Fibroblast of villous mesenchyme (primary cell): ENCODE data around the gene MYO1E.

DNA sequence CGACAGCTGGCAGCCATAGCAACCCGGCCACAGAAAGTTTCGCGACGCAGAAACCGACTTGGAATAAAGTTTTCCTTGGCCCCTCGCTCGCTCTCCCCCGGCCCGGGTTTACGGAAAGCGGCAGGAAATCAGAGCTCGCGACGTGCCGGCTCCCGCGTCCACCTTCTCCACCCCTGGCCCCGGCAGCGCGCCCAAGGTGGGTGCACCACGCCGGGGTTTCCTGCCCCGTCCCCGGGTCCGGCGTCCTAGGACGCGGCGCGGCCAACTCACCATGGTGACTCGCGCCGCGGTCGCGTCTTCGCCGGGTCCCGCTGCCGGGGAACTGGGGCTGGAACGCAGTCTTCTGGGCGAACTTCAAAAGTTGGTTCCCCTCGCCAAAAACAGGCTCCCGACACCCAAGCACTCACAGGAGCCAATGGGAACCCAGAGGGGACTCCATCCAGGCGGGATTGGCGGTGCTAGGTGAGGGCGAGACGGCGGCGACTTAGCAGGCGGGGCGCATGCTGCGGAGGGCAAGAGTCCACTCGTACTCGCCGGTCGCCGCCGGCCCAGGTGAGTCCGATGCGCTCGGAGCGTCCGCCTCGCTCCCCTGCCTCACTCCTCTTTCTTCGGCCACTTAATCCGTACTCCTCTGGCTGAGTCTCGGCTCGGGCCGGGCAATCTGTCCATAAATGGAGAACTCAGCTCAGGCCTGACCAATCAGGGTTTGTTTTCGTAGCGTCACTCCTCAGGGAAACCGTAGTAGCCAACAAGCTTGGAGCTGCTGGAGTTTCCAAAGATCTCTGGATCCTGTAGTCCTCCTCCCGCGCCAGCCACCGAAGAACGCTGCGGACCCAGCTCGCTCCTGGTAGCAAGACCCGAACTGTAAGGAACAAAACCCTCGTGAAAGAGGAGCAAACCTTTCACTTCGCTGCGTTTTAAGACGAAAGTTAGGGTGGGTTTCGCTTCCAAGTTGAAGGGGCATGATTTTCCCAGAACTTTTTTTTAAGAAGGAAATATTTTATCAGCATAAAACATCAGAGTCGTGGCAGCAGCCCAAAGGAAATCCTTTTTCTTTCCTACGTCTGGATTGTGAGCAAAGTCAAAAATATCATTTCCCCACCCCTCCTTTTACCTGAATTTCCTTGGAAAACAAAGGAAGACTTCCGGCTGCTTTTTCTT lies at the start of gene MYO1E:
Gene MYO1E (minus strand): TSS at position 644 of the 1,161 bp plus-strand sequence.
- CAGE, long polyA plus RNA = no peak

DNA sequence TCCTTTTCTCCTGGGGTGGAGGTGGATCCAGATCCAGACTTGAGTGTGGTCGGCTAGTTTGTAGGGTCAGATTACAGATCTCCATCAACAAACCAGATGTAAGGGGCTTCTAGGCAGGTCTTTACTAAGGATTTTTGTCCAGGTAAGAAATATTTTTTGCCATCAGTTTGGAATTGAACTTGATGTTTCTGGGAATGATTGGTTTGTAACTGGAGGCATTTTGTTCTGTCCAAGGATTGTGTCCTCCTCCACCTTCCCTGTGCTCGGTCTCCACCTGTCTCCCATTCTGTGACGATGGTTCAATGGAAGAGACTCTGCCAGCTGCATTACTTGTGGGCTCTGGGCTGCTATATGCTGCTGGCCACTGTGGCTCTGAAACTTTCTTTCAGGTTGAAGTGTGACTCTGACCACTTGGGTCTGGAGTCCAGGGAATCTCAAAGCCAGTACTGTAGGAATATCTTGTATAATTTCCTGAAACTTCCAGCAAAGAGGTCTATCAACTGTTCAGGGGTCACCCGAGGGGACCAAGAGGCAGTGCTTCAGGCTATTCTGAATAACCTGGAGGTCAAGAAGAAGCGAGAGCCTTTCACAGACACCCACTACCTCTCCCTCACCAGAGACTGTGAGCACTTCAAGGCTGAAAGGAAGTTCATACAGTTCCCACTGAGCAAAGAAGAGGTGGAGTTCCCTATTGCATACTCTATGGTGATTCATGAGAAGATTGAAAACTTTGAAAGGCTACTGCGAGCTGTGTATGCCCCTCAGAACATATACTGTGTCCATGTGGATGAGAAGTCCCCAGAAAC lies 6.6 kb downstream of the GCNT3 start:
- CAGE, long polyA plus RNA = no peak

- CAGE, long polyA plus RNA = no peak
These were observed 554 bp downstream of the BNIP2 start for GRCh38 chr15:59688320-59689212.

- CAGE, long polyA plus RNA = no peak
These were observed 769 bp upstream of the BNIP2 start for GRCh38 chr15:59689713-59690465.

GRCh38 chr15:60000500-60000988 lies 3.6 kb upstream of the FOXB1 start:
- CAGE, long polyA plus RNA = no peak

- CAGE, long polyA plus RNA = no peak
These were observed 49.1 kb downstream of the ANXA2 start for GRCh38 chr15:60348725-60349133.

- CAGE, long polyA plus RNA = no peak
These were observed 25.1 kb downstream of the ANXA2 start for GRCh38 chr15:60372615-60373105.

DNA sequence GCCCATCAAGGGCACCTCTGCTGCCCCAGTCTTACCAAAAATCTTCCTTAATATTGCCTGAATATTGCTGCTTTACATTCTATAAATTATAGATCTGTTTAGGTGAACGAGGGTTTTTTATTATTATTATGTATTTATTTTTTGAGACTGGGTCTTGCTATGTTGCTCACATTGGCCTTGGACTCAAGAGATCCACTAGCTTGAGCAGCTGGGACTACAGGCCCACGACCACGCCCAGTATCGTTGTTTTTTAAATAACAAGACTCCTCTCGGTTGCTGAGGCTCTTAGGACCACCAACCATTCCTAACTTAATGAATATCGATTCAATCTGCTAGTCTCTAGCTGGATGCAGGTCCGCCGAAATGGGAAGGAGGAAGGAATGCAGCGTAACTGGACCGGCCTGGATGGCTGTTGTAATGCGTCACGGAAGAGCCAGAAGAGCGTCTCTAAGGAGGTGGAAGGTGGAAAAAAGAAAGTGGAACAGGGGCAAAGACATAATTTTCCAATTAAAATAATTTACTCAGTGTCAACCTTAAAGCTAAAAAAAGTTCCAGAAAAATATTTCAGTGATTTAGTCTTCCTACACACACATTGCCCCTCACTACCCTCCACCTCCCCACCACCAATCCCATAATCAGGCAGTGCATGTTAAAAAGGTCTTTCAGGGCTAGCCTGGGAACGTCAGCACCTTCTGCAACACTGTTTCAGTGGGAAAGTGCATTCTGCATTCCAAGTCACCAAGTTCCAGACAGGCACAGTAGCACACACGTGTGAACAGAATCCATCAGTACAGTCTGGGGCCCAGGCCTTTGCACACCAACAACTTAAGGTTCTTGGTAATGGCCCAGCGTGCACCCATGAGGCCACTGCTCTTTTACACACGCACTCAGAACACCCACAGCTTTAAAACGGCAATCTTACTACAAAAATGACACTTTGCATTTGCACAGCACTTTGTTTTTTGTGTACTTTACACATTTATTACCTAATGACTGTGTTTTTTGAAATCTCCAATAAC lies 1.5 kb downstream of the ANXA2 start:
- CAGE, long polyA plus RNA = no peak

GRCh38 chr15:60569693-60570233 lies 90.8 kb upstream of the ICE2 start:
- CAGE, long polyA plus RNA = no peak

DNA sequence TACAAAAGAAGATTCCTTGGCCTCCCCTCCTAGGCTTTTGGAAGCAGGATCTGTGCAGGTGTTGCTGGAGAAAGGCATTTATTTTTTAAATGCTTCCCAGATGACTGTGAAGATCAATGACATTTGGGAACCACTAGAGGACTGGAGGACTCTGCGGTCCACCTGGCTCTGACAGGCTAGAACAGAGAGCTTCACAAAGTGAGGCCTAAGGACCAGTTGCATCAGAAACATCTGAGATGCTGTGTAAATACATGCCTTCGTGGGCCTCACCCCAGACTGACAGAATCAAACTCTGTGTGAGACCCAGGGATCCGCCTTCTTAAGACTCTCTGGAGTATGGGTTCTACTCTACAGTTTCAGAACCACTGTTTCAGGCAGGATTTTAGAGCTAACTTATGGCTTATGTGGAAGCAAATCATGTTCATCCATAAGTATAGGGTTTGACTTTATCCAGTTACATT lies 105.0 kb upstream of the ICE2 start:
- CAGE, long polyA plus RNA = no peak

DNA sequence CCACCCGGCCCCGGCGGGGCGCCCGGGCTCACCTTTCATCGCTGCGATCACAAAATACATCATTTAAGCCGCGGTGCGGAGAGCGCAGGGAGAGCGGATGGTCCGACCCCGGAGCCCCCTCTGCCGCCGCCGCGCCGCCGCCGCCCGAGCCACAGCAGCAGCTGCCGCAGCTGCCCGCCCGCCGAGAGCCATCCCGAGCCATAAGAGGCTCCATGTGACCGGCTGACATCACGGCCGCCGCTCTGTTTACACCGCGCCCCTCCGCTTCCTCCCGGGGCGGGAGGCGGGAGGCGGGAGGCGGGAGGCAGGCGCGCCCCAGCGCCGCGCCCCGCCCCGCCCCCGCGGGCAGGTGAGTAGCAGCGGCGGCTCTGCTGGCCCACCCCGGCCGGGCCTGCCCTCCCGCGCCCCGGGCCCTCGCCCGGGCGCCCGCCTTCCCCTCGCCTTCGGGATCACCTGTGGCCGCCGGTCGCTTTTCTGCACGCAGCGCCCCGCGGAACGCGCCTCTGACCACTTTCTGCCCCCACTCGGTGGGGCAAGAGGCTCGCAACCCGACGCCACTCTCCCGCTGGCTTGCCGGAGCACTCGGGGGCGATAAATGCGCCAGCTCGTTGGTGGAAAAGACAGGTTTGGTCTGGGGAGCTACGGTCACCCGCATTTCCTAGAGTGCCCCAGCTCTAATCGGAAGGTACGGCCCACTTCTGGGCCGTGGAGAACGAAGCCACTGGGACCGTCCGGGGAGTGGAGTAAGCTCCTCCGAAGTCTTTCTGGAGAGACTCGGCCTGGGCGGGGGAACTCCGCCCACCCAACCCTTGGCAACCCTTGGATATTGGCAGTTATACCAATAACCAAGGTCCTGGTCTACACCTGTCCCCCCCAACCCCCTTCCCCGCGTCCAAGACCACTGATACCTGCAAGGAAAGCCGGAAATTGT lies 113.7 kb upstream of the ICE2 start:
- CAGE, long polyA plus RNA = no peak

DNA sequence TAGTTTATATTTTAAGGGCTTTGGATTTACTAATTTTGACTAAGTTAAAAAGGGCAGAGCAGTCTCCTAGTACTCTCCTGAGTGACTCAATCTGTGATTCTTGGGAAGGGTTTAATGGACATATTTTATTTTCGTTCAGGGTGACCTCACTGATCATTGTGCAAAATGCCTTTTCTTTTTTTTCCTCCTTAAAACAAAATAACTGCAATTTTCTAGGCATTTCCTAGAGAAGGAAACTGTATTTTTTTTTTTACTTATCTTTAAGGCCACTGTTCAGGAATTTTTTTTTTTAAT lies 133.7 kb upstream of the ICE2 start:
- CAGE, long polyA plus RNA = no peak

GRCh38 chr15:60740696-60741508 lies 262.0 kb upstream of the ICE2 start:
- CAGE, long polyA plus RNA = no peak

GRCh38 chr15:60781333-60781718 lies 302.4 kb upstream of the ICE2 start:
- CAGE, long polyA plus RNA = no peak

DNA sequence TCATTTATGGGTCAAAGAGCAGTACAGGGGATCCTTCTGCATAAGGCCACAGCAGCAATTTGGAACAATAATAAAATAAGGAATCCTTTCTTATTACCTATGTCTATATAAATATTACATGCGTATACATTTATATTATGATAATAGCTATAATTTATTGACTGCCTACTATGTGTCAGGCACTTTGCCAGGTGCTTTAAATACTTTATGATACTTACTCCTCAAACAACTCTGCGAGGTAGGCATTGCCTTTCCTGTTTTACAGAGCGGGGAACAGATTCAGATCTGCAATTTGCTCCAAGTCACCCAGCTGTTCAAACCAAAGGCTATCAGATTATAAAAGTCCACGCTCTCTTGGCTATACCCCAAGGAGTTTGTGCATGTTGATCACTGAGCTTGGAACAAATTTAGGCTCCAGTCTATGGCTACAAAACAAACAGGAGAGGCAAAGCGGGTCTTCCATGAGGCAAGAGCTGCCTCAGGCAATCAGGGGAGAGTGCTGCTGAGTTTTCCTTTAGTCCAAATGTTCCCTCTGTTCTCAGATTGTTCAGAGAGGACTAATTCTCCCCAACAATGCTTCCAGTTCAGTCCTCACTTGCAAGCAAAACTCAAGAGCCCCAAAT lies 196.2 kb downstream of the RORA start:
- CAGE, long polyA plus RNA = no peak

GRCh38 chr15:61171265-61171757 lies 57.8 kb downstream of the RORA start:
- CAGE, long polyA plus RNA = no peak

- CAGE, long polyA plus RNA = no peak
These were observed 33.3 kb downstream of the RORA start for GRCh38 chr15:61195736-61196308.

DNA sequence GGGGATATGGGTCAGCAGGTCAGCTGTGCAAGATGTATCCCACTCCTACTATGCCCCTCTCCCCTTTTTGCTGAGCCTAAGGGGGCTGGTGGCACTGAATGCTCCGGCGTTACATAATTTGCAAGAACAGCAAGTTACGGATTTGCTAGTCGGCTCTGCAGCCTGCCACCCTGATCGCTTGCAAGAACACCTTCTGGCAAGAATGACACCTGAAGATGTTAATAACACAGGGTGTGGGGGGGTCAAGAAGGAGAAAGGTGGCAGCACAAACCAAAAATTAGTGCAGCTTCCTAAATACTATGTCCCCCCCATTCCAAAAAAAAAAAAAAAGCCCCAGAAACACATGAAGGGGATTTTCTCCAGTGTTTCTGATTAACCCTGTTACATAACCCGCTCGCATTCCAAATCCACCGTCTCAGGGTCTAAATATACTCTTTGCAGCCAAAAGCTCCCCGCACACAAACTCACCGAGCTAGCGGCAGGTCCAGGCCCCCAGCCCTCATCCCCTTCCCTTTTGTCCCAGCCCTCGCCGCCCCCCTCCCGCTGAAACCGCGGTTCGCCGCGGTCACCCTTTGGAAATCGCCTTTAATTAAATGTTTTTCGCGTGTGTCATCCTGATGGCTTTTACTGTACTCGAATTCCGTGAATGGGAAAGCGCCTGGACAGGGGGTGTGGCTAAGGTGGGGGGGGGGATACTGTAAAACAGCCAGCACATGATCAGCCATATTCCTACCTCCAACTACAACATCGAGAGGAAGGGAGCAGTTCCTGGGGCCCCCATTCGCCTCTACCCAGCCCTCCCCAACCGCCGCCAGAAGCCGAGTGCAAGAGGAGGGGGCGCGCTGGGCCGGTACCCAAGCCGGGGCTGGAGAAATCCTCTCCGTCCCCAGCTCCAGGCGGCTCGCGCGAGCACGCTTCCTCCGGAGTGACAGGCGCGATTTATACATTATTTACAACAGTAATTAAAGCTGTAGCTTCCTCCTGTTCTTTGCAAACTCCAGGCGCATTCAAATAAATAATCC lies 1.9 kb downstream of the RORA start:
- CAGE, long polyA plus RNA = no peak

DNA sequence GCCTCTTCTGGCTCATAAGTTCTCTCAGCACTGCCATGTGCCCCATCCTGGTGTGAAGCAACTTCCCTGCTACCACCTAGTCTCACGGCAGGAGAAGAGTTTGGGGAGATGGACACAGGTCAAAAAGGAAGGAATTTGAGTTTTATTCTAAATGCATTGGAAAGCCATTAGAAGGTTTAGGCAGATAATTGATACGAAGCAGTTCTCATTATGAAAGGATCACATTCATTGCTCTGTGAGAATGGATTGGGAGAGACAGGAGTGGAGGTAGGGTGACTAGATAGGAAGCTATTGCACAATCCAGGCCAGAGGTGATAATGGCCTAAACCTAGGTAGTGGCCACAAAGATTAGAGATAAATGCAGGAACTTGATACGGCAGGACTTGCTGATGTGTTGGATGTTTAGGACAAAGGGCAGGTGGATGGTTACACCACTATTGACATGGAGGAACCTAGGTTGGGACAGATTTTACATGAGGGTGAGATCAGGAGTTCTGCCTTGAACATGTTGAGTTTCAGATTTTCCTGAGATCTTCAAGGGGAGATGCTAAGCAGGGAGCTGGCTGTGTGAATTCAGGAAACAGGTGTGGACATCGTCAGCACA lies 173.1 kb upstream of the RORA start:
- CAGE, long polyA plus RNA = no peak

GRCh38 chr15:62006937-62007692 lies 53.1 kb downstream of the VPS13C start:
- CAGE, long polyA plus RNA = no peak